ENCODE data around the gene SPRN.

GRCh38 chr10:133224935-133225512, 5.0 kb upstream of the UTF1 start:
- PRO-cap = no peak
- RAMPAGE, long total RNA, 3 experiments = no peak in any of the 3 experiments

DNA sequence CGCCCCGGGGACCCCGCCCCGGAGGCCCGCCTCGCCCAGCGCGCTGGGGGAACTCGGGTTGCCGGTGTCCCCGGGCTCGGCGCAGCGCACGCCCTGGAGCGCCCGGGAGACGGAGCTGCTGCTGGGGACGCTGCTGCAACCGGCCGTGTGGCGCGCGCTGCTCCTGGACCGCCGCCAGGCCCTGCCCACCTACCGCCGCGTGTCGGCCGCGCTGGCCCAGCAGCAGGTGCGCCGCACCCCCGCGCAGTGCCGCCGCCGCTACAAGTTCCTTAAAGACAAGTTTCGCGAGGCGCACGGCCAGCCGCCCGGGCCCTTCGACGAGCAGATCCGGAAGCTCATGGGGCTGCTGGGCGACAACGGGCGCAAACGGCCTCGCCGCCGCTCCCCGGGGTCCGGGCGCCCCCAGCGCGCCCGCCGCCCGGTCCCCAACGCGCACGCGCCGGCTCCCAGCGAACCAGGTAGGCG, 396 bp downstream of the UTF1 start:
- PRO-cap = no peak
- RAMPAGE, long total RNA, 3 experiments = no peak in any of the 3 experiments

DNA sequence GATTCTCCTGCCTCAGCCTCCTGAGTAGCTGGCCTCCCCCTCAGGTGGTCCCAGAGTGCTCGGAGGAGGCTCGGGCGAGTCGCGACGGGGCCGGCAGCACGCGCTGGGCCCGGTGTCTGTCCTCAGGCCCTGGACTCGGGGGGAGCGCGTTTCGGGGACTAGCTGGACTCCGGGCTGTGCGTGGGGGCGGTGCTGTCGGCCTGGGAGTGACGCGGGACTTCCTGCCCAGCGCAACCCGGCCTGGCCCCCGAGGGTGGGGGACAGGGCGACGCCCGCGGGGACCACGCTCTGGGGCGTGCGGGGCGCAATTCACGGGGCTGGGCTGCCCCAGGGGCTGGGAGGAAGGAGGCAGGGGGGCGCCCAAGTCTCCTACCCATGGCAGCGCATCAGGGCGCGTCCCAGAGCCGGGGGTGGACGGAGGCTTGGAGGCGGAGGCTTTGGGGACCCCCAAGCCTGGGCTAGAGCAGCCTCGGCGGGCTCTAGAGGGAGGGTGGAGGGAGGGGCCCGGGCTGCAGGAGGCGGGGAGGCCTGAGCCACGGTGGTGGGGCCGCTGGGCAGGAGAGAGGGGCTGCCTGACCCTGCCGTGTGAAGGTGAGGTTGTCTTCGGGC, 2.3 kb upstream of the VENTX start:
- PRO-cap = bidirectional peak, plus-strand start at position 244 of the sequence, minus-strand start at position 170 of the sequence
- RAMPAGE, long total RNA, 3 experiments = start-site peak on the plus strand in 2 of 3 experiments, centred at positions 254 to 259 of the sequence, 15 to 17 reads per replicate

DNA sequence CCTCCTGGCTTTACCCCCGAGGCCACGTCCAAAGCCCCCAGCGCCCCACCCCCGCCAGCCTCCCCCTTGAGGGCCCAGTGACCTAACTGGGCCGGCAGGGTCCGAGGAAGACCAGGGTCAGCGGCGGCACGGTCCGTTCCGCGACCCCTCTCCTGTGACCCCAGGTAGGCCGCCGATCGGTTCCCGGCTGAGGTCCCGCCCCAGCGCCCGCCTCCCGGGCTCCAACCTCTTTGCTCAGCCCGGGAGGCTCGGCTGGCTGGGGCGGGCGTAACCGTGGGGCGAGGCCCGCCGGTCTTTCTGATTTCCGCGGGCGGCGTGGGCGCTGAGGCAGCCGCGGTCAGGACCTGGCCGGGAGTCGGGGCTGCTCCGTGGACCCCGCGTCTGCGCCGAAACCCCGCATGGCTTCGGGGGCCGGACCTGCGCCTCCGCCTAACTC, 1.3 kb upstream of the VENTX start:
- PRO-cap = no peak
- RAMPAGE, long total RNA, 3 experiments = no peak in any of the 3 experiments

- PRO-cap = no peak
- RAMPAGE, long total RNA, 3 experiments = no peak in any of the 3 experiments
Observed at GRCh38 chr10:133245448-133246258, 8.0 kb downstream of the VENTX start.

GRCh38 chr10:133300550-133301311, 7.9 kb downstream of the TUBGCP2 start:
- PRO-cap = no peak
- RAMPAGE, long total RNA, 3 experiments = no peak in any of the 3 experiments

DNA sequence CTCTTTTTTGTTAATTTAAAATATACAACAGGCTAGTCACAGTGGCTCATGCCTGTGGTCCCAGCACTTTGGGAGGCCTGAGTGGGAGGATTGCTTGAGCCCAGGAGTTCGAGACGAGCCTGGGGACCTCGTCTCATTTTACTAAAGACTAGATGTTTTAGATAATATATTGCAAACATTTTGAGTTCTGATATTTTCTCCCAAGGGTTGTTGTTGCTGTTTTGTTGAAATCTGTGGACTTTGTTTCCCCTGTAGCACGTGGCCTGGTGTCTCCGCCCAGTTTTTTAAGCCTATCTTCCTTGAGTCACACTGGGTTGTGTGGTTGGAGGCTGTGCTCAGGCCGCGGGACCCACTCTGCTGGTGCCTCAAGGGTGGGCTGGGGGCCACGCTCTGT, 4.4 kb upstream of the PRAP1 start:
- PRO-cap = no peak
- RAMPAGE, long total RNA, 3 experiments = no peak in any of the 3 experiments

- PRO-cap = no peak
- RAMPAGE, long total RNA, 3 experiments = no peak in any of the 3 experiments
Observed at GRCh38 chr10:133344373-133344882, 2.7 kb upstream of the PRAP1 start.

DNA sequence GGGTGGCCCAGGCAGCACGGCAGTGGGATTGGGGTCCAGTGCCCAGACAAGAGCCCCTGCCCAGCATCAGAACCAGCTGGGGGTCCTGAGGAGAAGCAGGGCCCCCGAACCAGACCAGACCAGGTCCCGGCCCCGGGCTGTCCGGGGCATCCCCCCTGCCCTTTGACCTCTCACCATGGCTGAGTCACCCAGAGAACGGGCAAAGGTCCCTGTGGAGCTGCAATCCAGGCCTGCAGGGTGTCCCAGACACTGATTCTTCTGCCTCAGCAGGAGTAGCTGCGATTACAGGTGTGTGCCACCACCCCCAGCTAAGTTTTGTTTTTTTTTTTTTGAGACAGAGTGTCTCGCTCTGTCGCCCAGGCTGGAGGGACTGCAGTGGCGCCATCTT, 1.0 kb downstream of the PRAP1 start:
- PRO-cap = no peak
- RAMPAGE, long total RNA, 3 experiments = no peak in any of the 3 experiments

DNA sequence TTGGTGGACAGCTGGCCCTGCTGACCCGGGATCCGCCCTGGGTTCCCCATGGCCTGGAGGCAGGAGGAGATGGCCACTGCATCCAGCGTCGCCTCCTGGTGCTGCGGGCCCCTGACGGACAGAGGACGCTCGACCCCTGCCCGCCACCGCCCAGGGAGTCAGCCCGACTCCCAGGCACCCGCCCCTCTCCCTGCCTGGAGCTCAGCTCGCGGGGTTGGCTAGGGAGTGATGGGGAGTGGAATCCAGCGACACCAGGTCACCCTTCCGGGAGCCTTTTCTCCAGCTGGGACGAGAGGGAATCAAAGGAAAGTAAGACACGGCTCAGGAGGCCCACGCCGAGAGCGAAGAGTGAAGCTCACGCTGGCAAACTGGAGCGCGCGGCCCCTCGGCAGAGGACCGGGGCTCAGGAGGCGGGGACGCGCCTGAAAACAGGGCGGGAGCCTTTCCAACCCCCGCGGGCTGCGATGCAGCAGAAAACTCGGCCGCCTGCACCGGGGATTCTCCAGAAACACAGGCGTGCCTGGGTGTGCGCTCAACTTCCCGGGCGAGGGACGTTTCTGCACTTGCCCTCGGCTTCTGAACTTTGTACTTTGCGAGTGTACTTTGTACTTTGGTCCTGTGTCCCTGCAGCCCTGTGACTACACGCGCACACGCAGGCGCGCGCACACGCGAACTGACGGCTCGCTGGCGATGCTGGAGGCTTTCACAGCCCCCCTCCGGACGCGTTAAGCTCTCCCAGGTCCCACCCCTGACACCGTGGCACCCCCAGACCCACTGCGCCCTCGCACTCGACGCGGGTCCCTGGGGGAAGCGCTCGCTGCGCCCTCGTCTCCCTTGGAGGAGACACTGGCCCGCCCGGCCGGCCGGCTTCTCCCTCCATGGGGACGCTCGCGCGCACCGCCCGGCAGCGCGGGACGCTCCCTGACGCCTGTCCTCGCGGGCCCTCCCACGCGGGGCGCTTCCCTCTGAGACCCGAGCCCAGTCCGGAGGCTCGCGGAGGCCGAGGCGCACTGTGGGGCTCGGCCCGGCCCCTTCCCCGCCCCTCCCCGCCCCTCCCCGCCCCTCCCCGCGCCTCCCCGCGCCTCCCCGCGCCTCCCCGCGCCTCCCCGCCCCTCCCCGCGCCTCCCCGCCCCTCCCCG, 688 bp upstream of the PAOX start:
- PRO-cap = bidirectional peak, plus-strand start at position 665 of the sequence, minus-strand start at position 578 of the sequence; bidirectional peak, plus-strand start outside the sequence, minus-strand start at position 1,040 of the sequence
- RAMPAGE, long total RNA, 3 experiments = no peak in any of the 3 experiments

DNA sequence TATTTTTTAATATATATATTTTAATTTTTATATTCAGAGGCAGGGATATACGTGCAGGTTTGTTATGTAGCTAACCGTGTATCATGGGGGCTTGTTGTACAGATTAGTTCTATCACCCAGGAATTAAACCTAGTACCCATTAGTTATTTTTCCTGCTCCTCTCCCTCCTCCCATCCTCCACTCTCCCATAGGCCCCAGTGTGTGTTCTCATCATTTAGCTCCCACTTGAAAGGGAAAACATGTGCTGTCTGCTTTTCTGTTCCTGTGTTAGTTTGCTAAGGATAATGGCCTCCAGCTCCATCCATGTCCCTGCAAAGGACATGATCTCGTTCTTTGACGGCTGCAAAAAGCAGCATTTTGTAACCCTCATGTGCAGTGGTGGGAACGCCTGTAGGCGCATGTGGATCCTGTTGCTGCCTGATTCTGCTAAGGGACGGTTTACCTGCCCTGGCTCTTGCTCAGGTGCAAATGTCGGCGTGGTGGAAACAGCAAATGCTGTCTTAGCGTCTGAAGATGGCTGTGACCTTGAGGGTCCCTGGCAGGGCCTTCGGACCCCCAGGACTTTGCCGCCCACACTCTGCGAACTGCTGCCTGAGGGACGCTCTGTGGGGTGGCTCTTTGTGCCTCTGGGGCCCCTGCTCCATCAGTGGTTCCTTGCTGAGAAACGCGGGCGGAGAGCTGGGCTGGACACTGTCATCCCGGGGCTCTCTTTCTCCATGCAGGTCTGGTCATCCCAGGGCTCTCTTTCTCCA, 5.7 kb upstream of the MTG1 start:
- PRO-cap = no peak
- RAMPAGE, long total RNA, 3 experiments = no peak in any of the 3 experiments

DNA sequence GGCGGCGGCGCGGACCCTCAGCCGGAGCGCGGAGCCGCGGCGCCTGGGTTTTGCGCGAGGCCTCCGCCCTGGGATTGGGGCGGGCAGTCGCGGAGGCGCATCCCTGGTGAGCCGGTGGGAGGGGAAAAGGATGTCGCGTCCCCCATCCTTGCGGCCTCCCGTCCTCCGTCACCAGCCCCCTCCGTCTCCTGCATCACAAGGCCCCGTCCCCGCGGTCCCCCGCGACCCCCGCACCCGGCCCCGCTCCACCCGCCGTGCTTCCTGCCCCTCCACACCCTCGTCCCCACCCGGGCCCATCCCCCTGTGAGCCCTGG, at the start of gene SPRN:
TSS of gene SPRN (minus strand) at position 76 of the 314 bp plus-strand sequence.
- PRO-cap = no peak
- RAMPAGE, long total RNA, 3 experiments = no peak in any of the 3 experiments

- PRO-cap = no peak
- RAMPAGE, long total RNA, 3 experiments = no peak in any of the 3 experiments
Observed at GRCh38 chr10:133524860-133526232, 1.8 kb upstream of the CYP2E1 start.

All from subcutaneous adipose tissue (tissue), 3 donors.